RPMI7951 (cell line): ENCODE measurements around a stretch of chr3.

- RAMPAGE, long total RNA, result no peak
These were observed 8.5 kb downstream of the BDH1 start for GRCh38 chr3:197547025-197547863.

DNA sequence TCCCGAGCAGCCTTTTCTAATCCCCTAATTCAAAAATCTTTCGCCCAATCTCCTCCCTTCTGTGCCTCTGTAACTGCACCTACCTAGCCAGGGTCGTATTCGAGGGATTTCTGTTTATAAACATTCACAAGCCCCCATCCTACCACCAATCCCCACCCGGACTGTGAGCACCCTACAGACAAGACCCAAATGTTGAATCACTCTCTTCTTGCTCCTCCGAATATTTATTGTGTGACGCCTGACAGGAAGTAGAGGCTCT, 1.7 kb downstream of the BDH1 start:
- RAMPAGE, long total RNA, result no peak

- RAMPAGE, long total RNA, result no peak
These were observed 302 bp downstream of the BDH1 start for GRCh38 chr3:197555548-197555783.

GRCh38 chr3:197654774-197655310, 81.9 kb downstream of the RUBCN start:
- RAMPAGE, long total RNA, result no peak

DNA sequence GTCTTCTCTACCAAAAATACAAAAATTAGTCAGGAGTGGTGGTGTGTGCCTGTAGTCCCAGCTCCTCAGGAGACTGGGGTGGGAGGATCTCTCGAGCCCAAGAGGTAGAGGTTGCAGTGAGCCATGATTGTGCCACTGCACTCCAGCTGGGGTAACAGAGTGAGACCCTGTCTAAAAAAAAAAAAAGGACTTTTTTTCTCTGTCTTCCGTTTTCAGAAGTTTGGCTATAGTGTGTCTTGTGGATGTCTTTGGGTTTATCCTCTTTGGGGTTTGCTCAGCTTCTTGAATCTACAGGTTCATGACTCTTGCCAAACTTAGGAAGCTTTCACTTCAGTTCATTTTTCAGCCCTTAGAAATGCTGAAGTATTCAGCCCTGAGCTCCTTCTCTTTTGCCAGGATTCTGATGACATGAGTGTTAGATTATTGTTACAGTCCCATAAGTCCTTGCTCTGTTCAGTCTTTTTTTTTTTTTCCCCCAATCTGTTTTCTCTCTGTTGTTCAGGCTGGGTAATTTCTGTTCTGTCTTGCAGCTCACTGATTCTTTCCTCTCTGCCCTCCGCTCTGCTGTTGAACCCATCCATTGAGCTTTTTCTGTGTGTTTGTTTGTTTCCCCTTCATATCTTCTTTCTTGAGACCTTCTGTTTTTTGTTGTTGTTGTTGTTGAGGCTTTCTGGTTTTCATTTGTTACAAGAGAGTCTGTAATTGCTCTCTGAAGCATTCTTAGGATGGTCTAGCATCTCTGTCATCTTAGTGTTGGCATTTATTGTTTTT, 18.3 kb downstream of the LRCH3 start:
- RAMPAGE, long total RNA, result no peak

DNA sequence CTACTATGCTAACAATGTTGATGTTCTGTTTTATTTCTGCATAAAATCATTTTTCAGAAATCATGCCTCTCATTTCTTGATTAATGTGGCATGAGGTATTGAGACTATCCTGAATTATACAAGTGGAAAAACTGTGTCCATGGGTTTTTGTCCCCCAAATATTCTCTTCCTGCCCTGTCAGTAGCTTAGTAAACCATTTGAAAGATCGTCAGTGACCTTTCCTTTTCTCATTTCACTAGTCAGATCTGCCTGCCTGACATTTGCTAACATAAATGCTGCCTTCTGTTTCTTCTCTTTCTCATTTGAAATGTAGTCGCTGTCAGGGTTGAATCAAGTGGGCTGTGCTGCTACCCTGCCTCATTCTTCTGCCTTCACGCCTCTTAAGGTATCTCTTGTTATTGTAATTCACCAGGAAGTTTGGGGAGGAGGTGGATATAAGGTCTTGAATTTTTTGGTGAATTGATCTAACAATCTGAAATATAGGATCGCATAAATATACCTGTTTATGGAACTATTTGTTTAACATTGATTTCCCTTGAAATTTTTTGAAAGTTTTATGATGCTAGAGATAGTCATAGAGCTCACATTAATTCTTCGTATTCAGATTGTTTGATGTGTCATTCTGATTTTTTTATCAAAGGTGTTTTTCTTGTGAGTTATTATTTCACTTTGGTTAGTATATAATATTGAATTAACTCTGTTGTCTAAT, 67.6 kb downstream of the LRCH3 start:
- RAMPAGE, long total RNA, result no peak

DNA sequence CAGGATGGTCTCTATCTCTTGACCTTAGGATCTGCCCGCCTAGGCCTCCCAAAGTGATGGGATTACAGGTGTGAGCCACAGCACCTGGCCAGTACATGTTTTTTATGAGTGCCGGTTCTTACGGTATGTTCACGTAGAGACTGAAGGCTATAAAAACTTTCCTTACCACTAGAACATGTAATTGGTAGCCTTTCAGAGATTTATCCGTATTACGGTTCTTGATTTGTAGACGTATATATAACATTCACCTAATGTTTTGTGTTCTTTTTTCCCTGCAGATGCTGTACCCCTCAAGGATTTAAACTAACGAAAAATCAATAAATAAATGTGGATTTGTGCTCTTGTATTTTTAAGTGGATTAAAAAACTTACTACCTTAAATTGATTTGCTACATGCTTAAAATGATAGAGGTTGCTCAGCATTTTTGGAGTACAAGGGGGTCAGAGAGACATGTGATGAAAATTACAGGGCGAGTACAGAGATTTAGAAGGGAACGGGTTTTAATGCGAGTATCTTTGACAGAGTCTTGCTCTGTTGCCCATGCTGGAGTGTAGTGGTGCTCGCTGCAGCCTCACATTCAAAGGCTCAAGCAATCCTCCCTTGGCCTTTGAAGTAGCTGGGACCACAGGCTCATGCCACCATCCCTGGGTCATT, 4.2 kb downstream of the IQCG start:
- RAMPAGE, long total RNA, result no peak

DNA sequence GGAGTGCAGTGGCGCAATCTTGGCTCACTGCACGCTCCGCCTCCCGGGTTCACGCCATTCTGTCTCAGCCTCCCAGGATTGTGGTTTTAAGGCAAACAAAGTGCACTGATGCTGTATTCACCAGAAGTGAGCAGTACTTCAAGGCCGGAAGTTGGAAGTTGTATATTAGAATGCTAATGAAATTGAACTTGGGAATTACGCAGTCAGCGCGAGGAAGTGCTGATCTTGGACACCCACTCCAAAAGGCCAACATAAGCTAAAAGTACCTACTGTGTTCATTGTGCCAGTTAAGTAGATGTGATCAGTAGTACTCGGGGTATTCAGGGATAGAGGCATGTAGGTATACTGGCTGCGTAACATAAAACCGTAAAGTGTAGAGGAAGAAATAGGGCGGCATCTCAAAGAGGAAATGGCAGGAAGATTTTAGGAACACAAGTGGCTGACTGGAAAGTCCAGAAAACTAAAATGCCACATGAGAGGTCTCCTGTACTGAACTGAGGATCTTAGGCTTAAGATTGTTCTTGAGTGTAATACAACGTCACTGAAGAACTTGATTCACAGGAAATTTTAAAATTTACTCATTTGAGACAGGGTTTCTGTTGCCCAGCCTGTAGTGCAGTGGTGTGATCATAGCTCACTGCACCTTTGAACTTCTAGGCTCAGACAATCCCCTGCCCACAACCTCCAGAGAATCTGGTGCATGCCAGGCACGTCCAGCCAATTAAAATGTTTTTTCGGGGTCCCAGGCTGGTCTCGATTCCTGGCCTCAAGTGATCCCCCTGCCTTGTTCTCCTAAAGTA, 2.1 kb downstream of the IQCG start:
- RAMPAGE, long total RNA, result no peak

- RAMPAGE, long total RNA, result no peak
These were observed 78.4 kb downstream of the LMLN start for GRCh38 chr3:198038421-198038862.